Neutrophil (primary cell): ENCODE data around the genes CRACDL and LIPT1.

- PRO-cap, result no peak
Observed at GRCh38 chr2:98479222-98479802, 34.7 kb downstream of the INPP4A start.

GRCh38 chr2:98592661-98593473 is 15.4 kb downstream of the COA5 start:
- PRO-cap, result no peak

- PRO-cap, result no peak
Observed at GRCh38 chr2:98637350-98638214, 29.2 kb downstream of the UNC50 start.

- PRO-cap, result no peak
Observed at GRCh38 chr2:98661915-98662312, 53.5 kb downstream of the UNC50 start.

GRCh38 chr2:98731234-98732387 is 679 bp upstream of the MGAT4A start:
- PRO-cap, result bidirectional peak, plus-strand start at chr2:98731335, minus-strand start at chr2:98731066

- PRO-cap, result no peak
Observed at GRCh38 chr2:98747769-98748174, 16.8 kb upstream of the MGAT4A start.

- PRO-cap, result no peak
Observed at GRCh38 chr2:98868891-98869827, 66.9 kb downstream of the CRACDL start.

GRCh38 chr2:98909376-98910120 is 26.5 kb downstream of the CRACDL start:
- PRO-cap, result no peak

- PRO-cap, result no peak
Observed at GRCh38 chr2:98935729-98936884, at the start of gene CRACDL. Gene CRACDL (minus strand): TSS chr2:98936225.

GRCh38 chr2:99154459-99155750 is at the start of gene LIPT1:
Gene LIPT1 (plus strand): TSS chr2:99154967.
- PRO-cap, result bidirectional peak, plus-strand start at chr2:99155074, minus-strand start at chr2:99154888

GRCh38 chr2:99400459-99401507 is 63.6 kb downstream of the EIF5B start:
- PRO-cap, result no peak

DNA sequence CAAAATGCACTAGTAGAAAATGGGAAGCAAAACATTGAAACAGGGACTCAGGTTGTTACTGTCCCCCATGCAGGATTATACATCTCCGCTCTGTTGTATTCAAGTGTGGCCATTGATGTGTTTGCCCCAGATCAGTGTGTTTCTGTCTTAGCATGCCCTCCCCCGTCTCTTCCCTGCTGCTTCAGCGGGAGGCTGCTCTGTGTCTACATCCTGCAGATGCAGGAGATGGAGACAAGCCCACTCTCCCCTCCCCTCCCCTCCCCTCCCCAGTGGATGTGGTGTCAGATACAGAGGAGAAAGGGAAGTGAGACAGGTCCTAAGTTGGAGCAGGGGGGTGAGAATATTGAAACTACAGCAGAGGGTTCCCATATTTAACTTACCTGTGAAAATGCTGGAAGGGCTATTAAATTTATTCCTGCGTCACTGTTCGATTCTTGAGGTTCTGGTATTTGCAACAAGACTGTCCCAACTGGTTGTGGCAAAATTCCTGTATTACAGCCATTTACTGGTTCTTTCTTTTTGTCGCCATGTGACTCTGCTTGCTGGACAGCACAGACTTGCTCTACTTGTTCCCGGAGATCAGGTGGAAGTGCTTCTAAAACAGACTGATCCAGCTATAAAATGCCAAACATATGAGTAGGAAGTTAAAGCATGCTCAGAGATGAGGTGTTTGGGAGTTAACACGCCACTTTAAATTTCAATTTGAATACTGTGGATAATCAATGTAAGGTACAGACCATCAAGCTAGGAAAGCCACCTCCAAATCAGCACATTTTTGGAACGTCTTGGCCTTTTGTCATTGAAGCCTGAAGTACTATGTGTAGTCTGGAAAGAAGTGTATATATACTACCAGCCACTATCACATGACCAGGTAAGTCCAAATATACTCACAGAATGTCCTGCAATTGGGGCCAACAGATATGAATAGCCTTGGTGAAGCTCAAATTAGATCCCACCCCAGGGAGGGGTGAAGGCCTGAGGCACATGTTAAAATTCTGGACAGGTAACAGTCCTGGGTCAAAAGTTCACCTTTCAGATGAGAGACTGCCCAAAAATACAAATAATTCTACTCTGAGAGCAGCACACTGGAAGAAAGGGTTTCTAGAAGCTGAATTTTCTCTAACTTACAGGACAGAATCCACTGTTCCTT is 67.2 kb downstream of the EIF5B start:
- PRO-cap, result no peak

GRCh38 chr2:99407301-99408251 is 70.4 kb downstream of the EIF5B start:
- PRO-cap, result no peak

- PRO-cap, result no peak
Observed at GRCh38 chr2:99815641-99816522, 326.1 kb upstream of the REV1 start.

GRCh38 chr2:99850007-99850467 is 292.4 kb downstream of the AFF3 start:
- PRO-cap, result no peak

DNA sequence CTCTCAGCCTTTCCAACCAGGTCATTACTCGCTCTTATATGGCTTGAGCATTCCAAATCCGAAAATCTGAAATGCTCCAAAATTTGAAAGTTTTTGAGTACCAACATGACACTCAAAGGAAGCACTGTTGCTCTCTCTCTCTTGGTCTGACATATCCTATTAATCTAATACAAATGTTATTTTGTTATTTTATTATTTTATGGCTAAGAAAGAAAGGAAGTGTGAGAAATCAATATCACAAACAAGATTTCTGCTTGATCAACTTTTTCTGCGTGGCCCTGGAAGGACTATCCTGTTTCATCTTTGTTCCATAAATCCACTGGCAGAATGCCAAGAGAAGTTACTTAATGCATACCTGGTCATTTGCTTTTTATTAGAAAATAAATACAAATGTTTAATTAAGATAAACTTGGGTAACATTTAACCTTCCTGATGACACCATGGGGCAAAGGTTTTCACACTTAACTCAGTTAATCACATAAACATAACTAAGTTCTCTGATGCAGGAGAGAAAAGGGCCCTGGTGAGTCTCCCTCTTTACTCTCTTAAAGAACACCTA is 203.4 kb downstream of the AFF3 start:
- PRO-cap, result no peak

DNA sequence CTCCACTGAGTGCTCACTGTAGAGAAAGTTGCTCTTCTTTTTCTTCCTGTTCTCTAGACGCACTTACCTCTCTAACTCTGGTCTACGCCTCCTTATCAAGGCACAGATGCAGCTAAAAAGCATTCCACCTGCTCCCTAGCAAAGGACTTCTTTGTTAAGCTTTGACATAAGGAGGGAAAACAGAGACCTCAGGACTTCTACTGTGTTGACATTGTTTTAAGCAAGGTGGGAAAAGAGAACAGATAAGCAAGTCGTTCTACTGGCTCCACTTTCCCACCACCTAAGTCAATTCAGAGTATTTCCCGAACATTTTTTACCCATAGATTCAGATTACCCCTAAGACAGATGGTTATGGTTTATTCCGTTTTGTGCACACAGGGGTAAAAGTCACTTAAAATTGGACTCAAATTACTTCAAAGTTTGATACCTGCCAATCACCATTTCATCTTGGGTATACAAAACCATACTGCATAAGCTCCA is 169.2 kb downstream of the AFF3 start:
- PRO-cap, result no peak

DNA sequence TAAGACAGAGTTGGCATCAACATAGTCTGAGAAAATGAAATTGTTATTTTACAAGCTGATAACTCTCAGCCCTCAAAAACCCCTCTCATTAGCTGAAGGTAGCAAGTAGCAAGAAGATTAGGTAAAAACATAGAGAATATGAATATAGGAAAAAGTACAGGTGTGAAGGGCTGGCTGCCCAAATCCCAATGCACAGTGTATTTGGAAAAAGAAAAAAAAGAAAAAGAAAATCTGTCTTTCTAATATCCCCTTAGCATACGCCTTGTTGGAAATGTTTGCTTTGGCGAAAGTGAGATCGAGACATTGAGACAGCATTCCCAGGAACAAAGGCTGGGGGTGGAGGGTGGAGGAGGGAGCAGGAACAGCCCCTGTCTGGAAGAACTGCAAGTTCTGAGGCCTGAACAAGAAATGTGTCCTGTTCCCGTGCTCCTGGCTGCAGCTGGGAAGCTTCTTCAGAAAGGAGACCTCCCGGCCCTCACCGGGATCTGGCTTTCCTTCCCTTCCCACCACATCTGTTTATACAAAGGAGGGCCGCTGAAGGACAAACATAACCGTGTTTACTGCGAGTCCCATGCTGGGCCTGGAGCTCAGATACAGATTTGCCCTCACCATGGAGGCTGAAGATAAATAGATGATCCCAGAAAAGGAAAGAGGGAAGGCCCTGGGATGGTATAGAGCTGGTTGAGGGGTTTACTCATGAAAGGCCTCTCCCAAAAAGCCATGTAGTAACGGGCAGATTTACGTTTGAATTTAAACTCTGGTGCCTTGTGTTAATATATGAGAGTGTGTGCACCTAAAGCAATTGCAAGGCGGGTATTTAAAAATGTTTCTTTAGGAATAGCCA is 35.9 kb downstream of the AFF3 start:
- PRO-cap, result no peak

GRCh38 chr2:100218507-100219147 is 76.2 kb upstream of the AFF3 start:
- PRO-cap, result no peak

GRCh38 chr2:100243309-100243509 is 79.1 kb downstream of the LONRF2 start:
- PRO-cap, result no peak